Camera-type eye (tissue), 1 donor: ENCODE measurements around a stretch of chr10.

GRCh38 chr10:104017928-104018451 lies 51.0 kb downstream of the SLK start:
- RAMPAGE, long total RNA: no peak

DNA sequence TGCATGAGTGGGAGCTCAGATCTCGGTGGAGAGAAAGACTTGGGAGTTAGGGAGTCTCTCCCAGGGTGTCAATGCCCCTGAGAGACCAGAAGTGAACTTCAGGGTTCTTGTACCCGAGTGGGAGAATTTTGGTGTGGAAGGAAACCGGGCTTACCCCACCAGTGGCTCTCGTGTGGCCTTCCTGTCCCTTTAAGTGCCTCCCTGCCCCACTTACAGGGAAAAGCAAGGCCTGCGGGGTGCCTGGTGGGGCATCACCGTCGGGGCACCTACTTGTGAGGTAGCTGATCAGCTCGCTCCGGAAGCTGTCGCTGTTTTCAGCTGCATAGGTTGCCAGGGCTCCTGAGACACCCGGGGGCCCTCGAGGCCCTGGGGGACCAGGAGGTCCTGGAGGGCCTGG lies 51.3 kb downstream of the COL17A1 start:
- RAMPAGE, long total RNA: no peak

GRCh38 chr10:104119855-104120480 lies 2.0 kb upstream of the SFR1 start:
- RAMPAGE, long total RNA: no peak

DNA sequence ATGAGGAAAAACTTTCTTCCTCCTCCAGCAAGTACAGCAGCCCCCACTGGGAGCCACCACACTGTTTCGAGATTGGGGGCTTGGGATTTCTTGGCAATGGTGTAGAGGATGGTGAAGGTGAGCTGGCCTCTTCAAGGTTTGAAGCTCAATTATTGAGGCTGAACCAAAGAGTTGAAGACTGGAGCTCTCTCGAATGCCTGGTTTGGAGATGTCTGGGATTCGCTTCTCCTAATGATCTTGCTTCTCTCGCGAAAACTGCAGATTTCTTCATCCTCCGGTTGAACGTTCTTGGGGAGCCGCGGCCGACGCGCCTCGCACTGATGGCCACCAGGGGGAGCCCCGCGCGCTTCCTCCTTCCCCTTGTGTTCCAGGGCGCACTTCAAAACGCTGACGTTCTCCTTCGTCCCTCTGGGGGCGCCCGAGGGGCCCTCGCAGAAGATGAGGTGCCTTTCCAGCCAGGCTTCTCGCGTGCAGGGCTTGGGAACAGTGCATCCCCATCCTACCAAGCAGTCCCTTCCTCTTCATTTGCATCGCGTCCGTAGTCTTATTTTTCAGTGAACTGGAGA lies 22.3 kb downstream of the GSTO2 start:
- RAMPAGE, long total RNA: no peak

GRCh38 chr10:104298068-104298800 lies 29.2 kb downstream of the GSTO2 start:
- RAMPAGE, long total RNA: no peak

- RAMPAGE, long total RNA: no peak
These were observed 19.2 kb downstream of the ITPRIP start for GRCh38 chr10:104318901-104319700.

DNA sequence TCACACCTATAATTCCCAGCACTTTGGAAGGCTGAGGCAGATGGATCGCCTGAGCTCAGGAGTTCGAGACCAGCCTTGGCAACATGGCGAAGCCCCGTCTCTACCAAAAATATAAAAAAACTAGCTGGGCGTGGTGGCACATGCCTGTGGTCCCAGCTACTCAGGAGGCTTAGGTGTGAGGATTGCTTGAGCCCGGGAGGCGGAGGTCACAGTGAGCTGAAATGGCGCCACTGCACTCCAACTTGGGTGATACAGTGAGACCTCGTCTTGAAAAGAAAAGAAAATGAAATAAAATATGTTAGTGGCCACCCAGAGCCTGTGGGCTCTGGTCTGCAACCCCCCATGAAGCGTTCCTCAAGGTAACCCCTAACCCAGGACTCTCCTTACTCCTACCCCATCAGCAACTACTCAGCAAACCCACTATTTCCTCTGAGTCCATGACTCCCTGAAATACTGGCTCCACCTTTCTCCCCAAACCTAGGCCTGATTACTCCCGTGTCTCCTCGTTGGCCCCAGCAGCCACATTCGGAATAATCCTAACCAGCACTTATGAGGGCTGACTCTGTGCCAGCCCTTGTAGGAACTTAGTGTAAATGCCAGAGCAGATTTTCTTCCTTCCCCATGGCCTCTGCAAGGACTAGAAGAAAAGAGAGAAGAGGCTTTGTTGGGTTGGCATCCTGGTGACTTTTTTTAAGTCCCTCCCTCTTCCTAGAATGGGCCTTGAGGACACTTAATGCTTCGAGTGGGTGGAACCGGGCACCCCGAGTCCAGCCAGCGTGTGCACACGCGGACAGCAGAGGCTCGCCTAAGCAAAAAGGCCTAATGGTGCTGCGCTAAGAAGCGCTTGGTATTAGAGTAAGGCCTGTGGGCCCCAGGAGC lies 13.1 kb downstream of the ITPRIP start:
- RAMPAGE, long total RNA: no peak

- RAMPAGE, long total RNA: no peak
These were observed 602 bp downstream of the ITPRIP start for GRCh38 chr10:104337457-104338269.

GRCh38 chr10:104339056-104339455 lies 791 bp upstream of the ITPRIP start:
- RAMPAGE, long total RNA: no peak

DNA sequence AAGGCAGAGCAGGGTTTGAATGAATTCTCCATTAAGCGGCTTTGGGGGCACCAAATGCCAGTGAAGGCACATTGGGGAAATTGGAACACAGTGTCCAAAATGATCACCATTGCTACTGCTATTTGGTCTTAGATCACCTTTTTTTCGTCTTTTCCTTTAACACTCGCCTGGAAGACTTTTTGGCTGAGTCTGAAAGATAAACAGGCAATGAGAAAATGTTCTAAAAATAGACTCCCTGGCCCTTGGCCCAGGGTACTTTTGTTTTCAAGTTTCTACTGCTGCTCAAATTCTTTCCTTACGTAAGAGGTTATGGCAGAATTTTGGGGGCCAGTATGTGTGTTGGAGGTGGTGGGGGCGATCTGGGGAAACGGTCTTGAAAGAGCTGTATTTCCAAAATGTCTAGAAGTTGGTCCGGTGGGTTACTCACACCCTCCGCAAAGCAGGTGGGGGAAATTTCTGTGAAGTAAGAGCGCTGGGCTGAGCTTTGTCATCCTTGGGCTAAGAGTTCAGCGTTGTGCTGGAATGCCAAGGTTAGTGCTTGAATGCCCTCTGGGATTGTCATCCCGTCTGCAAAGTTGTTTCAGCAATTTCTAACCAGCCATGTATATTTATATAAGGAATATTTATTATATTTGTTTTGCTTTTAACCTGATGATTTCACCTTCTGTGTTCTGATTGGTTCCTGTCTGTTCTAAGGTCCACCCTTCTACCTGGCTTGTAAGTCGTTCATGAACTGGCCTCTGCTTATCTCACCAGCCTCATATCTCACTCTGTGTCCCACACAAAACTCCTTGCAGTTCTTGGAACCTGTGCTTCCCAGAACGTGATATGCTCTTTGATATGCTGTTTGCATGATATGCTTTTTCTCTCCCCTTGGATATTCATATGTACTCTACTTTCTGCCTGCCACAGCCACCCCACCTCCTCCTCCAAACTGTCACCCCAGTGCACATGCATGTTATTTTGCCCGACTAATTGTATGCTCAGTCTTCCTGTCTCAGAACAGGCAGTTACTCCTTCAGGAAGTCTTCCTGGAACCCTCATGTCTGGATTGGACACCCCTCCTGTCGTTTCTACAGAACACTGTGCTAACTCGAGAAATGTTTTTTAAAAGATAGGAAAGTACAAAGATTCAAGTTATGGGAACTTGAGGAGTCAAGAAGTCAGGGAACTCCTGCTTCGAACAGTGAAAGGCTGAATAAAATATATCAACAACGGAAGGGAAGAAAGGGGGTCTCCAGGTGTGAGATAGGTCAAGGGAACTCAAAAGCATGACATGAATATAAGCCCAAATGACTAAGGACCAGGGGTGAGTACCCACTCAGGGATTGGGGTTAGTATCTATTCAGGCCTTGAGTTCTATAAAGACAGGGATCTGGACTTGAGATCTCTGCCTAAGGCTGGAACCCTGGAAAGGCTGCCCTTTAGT lies 1.7 kb upstream of the ITPRIP start:
- RAMPAGE, long total RNA: no peak

DNA sequence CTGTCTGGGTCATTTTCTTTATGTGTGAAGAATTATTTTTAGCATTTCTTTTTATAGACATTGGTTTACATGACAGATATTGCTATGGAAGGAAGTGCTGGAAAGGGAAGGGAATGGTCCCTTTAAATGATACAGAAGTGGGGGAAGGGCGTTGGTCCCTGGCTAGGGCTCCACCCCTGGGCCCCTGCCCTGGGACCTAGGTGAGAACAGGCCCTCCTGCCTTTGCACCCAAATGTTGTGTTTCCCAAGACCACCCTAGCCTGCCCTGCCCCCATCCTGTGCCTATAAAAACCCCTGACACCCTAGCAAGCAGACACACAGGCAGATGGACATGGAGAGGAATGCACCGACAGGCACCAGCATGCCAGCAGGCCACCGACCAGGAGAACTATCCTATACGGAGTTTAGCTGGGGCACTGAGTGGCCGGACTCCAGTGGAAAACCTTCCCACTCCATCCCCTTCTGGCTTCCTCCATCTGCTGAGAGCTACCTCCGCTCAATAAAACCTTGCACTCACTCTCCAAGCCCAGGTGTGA lies 515.9 kb downstream of the SORCS1 start:
- RAMPAGE, long total RNA: no peak

GRCh38 chr10:107553400-107553965 lies 389.0 kb upstream of the SORCS1 start:
- RAMPAGE, long total RNA: no peak

DNA sequence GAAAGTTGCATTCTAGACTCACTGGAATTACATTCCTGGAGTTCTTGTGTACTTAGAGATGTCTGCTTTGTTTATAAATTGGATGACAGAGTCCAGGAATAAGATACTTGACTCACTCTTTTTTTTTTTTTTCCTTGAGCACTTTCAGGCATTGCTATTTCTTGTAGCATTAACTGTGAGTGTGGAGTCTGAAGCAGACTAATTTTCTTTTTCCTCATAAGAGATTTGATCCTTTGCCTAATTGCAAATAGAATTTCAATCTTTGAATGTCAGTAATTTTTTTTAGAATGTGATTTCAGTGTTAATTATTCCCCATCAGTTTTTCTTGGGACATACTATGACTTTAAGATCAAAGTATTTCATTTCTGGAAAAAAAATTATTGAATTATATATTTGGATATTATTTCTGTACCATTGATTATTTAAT lies 640.6 kb downstream of the XPNPEP1 start:
- RAMPAGE, long total RNA: no peak

- RAMPAGE, long total RNA: no peak
These were observed 36.4 kb upstream of the XPNPEP1 start for GRCh38 chr10:109959793-109960009.

- RAMPAGE, long total RNA: start-site peak on the plus strand at chr10:110005965-110006069, 113 reads
These were observed 1.9 kb upstream of the ADD3 start for GRCh38 chr10:110005693-110006383.

- RAMPAGE, long total RNA: no peak
These were observed 903 bp upstream of the ADD3 start for GRCh38 chr10:110006628-110007534.

GRCh38 chr10:110009907-110010560 lies 2.2 kb downstream of the ADD3 start:
- RAMPAGE, long total RNA: no peak

DNA sequence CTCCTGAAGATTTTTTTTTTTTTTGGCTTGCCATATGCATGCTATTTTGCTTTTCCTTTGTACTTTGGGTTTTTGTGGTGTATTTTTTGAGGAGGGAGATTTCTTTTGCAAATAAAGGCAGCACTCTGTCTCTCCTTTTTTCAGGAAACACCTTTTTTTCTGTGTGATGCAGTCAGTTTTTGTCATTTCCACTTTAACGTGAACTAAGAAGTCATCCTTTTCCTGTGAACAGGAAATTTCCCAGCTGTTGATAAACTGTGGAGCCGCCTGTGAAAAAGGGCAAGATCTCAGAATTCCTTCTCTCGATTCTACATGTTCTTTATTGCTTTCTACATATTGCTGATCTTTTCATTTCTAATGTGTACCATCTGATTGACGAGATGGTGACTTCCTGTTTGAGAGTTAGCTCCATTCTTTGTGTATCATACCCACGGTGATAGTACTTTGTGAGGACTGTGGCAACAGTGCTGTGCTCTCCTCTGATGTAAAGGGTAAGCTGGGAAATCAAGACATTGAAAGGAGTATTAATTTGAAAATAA lies 50.4 kb downstream of the ADD3 start:
- RAMPAGE, long total RNA: no peak

- RAMPAGE, long total RNA: no peak
These were observed 70.9 kb upstream of the MXI1 start for GRCh38 chr10:110136439-110137037.

DNA sequence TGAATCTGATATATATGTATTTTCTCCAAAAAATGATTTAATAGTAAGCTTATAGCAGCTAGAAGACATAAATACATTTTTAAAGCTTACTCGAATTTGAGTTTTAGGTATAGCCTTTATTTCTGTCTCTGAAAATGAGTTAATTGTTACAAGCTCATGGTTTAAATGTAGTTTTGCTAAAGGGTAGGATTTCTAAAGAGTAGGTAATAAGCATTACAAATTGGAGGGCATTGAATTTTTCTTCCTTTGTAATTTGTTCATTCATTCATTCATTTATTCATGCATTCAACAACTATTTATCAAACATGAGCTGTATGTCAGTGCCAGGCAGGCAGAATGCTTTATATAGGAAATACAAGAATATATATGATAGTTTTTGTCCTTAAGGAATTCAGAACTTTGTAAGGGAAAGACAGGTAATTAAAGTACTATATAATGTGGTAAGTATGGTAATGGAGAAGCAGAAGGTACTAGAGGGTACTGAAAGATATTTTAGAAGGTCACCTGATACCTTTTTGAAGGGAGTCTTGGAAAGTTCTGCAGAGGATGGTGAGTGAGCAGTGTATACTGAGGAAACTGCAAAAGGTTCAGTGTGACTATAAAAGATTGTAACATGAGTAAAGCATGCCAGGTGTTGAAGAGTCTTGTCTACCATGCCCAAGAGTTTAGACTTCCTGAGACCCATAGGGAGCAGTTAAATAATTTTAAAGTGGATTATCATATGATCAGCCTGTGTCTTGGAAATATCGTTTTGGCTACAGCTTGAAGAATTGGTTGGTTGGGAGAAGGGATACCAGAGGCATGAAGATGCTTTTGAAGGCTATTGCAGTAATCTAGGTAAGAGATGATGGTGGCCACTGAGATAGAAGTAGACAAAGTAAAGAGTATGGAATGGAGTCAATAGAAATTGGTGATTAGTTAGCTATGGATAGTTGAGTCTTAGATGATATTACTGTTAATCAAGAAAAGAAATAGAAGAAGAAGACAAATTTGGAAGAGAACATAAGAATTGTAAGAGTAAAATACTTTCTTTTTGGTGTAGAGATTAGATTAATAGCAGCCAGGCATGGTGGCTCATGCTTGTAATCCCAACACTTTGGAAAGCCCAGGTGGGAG lies 37.9 kb downstream of the MXI1 start:
- RAMPAGE, long total RNA: no peak